ENCODE measurements around the genes STK10 and SH3PXD2B.

- PRO-cap: bidirectional peak, plus-strand start at chr5:172187652, minus-strand start at chr5:172187620; bidirectional peak, plus-strand start at chr5:172187937, minus-strand start at chr5:172187946; bidirectional peak, plus-strand start at chr5:172188499, minus-strand start at chr5:172188196
These were observed at the start of gene STK10 for GRCh38 chr5:172187550-172188442. TSS of gene STK10 (minus strand) at chr5:172188224.

GRCh38 chr5:172380724-172381484, 73.4 kb downstream of the SH3PXD2B start:
- PRO-cap: no peak

- PRO-cap: no peak
These were observed 70.1 kb downstream of the SH3PXD2B start for GRCh38 chr5:172384339-172384552.

GRCh38 chr5:172453712-172455078, at the start of gene SH3PXD2B:
TSS of gene SH3PXD2B (minus strand) at chr5:172454525.
- PRO-cap: bidirectional peak, plus-strand start at chr5:172454652, minus-strand start at chr5:172454523

DNA sequence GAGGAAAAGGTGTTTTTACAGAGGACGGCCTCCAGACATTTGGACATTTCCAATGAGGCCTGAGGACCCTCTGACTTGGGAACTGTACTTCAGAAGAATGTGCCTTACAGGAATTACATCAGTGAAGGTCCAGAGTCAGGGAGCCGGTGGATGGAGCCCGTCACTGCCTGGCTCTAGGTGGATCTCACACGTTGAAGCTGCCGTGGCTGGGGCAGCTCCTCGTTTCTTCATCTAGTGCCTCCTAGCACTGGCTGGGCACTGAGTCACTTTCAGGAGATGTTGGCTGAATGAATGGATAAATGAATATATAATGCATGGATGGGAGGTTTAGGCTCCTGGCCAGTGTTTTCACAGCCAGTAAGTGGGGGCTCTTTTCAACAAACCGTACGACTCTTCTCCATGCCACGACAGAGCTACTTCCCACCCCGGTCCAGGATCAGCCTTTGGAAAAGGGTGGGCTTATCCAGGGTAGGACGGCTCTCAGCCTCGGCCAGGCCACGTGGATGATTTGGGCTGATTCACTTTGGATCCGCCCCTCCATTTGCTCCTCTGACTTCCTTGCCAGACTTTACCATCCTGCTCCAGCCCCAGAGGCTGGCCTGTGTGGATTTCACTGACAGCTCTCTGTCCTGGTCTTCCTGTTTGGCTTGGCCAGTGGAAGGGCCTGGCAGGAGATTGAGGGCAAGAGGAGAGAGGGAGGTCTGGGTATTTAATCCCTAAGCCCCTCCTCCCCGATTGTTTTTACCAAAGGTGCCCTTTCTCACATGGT, 1.3 kb upstream of the SH3PXD2B start:
- PRO-cap: no peak

DNA sequence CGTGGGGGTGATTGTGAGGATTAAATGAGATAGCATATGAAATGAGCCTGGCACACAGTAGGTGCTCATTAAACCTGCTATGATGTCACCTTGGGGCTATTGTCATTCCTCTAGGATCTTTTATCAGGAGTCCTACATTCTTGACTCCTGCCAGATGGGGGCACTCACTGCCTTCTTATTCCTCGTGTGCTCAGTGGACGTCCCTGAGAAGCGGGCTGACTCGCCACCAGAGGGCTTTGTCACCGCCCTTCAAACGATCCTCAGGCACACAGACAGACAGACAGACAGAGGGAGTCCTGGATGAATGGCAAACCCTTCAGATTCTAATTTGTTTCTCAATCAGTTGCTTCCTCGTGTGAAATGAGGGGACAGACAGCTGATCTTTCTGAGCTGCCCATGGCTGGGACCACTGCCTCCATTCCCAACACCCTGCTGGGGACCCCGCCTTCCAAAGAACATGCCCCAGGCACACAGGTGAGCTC, 24.7 kb upstream of the SH3PXD2B start:
- PRO-cap: no peak

DNA sequence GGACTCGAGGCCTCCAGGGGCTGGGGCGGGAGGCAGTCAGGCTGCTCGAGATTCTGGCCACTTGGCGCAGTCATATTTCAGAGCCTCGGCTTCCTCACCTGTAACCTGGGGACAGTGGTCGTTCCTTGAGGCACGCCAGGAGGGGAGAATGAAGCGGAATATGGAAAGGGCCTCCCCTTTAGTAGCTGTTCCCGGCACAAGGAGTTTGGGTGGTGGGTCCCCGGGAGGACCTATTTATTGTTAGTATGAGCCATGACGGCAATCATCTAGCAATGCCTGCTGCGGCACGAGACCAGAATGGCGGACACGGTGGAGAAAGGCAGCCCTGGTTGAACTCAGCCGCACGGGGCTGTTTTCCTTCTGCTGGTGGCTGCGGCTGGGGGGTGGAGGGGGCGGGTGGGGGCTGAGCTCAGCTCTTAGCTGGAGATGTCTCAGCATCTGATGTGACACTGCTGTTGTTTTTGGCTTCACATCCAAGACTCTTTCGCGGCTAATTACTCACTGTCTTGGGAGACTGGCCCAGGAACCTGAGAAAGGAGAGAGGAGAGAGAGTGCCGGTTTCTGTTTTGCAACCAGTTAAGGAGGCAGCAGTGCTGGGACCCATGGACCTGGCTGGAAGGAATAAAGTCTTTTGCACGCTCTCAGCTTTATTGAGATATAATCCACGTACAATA, 82.1 kb upstream of the NEURL1B start:
- PRO-cap: no peak

- PRO-cap: no peak
These were observed 56.4 kb upstream of the NEURL1B start for GRCh38 chr5:172584728-172585074.

DNA sequence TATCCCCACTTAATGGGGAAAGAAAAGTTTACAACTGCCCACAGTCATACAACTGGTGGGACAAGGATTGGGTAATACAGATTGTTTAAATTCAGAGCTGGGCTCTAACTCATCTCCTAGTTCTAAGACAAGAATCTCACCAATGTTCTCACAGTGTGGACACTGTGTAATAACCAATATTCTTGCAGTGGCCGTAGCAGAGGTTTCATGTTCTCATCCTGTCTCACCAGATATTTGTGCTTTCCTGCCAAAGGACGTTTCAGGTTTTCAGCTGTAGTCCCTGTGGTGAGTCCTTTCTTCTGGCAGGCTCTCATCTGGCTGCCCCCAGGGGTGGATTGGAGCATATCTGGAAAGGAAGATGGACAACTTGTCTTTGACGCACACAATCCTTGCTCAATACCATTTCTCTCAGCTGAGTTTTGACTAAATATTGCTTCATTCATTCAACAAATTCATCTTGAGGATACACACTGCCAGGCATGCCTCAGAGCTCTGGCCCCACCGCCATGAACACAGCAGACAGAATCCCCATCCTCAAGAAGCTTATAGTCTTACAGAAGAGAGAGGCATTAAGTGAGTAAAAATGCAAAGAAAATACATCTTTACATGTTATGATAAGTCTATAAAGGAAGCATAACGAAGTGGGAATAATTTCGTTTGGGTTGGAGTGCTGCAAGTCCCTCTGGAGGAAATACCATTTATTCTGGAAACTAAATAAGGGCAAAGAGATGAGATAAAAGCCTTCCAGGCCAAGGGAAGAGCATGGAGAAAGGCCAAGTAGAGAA, 33.8 kb upstream of the NEURL1B start:
- PRO-cap: no peak

GRCh38 chr5:172696415-172696885, 55.4 kb downstream of the NEURL1B start:
- PRO-cap: no peak

GRCh38 chr5:172746538-172747270, 24.3 kb downstream of the DUSP1 start:
- PRO-cap: no peak

GRCh38 chr5:172748207-172749072, 22.6 kb downstream of the DUSP1 start:
- PRO-cap: no peak

DNA sequence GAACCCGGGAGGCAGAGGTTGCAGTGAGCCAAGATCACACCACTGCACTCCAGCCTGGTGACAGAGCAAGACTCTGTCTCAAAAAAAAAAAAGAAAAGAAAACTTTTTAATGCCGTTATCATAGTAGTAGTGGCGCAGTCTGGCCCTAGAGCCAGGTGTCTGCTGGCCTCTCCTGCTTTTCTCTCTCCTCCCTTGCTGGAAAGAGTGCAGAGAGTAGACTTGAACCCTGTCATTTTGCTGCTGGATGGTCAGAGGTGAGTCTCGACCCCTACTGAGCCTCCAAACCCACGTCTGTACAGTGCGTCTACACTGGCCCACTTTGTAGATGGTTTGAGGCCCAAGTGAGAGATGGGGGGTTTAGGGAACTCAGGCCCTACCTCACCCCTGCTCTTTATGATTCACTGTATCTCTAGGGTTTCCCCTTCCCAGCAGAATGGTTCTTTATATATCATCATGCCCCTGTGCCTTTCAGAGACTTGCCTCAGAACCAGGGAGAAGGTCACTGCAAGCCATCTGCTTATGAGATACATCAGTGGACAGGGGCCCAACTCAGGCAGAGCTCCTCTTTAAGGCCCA, 2.3 kb upstream of the DUSP1 start:
- PRO-cap: no peak

DNA sequence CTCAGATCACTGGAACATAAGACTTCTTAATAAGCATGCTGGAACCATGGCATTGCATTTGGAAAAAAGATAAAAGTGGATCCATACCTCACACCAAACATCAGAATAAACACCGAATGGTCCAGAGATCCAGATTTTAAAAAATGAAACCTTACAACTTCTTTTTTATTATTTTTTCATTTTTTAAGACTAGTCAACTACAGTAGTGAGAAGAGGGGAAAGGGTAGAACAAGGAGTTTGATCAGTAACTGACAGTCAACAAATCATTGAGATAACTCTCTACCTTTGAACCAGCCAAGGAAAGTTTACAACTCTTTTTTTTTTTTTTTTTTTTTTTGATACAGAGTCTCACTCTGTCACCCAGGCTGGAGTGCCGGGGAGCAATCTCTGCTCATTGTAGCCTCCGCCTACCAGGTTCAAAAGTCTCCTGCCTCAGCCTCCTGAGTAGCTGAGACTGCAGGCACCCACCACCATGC, 8.8 kb upstream of the DUSP1 start:
- PRO-cap: no peak

DNA sequence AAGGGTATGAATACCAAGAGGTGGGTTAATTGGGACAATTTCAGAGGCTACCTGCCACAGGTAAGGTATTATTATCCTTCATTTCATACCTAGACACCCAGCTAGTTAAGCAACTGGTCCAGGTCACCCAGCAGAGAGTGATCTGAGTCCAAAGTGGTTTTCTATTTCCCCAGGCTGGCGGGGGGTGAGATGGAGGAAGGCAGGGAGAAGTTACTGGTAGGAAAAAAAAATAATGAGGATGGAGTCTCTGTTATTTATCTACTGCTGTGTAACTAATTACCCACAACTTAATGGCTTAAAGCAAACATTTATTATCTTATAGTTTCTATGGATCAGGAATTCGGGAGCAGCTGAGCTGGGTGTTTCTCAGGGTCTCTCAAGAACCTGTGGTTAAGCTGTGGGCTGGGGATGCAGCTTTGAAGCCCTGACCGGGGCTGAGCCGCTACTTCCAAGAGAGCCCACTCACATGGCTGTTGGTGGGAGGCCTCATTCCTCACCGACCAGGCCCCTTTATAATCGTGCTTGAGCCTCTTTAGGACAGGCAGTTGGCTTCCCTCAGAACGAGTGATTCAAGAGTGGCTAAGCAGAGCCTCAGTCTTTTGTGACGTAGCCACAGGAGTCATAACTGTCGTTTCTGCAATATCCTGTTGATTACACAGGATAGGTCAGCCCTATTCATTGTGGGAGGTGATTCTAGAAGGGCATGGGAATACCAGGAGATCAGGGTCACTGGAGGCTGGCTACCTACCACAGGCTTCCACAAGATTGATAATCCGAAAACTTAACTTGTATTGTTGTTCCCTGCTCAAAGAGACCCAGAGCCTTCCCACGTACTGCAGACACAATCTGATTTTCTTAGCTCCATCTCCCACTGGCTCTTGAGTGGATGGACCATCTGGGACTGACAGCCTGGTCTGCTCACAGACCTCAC, 3.2 kb upstream of the ERGIC1 start:
- PRO-cap: no peak

DNA sequence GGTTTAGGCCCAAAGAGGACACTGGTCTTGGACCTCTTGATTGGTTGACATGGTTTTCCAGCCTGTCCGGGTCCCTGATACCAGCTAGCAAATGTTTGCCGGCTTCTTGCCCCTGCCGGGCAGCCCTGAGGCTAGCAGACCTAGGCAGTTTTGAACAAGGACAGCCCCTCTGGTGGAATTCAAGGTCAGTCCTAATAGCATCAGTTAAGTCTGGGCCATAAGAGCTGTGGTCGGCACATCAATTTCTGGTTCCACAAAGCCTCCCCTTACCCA, 1.6 kb downstream of the ERGIC1 start:
- PRO-cap: no peak

DNA sequence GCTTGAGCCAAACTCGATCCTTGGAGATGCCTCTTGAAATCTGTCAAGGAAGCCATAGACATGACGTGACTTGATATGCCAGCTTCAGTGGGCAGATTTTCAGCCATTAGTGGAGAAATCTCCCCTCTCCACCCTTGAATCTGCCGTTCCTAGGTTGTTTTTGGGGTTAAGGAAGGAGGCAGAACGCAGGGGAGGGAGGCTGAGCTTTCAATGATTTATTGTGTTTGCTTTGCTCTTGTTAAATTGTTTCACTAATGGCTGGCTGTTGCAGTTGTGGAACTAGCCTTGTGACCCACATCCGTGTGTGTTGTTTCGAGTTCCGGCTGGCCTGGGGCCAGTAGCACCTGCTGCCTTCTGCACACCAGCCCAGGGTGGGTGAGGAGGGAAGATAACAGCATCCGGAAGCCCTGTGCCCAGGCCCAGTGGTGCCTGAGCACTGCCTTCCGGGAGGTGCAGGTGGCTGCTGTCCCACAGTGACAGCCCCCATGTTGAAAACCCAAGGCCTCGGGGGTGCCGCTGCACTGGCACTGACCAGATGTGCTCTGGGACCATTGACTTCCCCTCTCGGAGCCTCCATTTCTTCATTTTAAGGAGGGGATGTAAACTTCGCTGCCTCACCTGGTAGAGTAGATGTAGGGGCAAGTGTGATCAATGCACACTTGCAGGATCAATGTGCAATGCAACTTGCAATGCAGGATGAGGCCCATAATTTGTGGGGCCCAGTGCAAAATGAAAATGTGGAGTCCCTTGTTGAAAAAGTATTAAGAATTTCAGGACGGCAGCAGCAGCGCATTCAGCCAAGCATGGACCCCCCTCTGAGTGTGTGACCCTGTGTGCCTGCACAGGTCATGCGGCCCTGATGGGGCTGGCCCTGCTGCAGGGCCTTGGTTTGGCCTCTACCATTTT, 3.7 kb downstream of the ERGIC1 start:
- PRO-cap: bidirectional peak, plus-strand start at position 364 of the sequence, minus-strand start at position 212 of the sequence

GRCh38 chr5:172896310-172896809, 62.3 kb downstream of the ERGIC1 start:
- PRO-cap: no peak

- PRO-cap: no peak
These were observed 34.8 kb downstream of the ATP6V0E1 start for GRCh38 chr5:173018414-173018779.

DNA sequence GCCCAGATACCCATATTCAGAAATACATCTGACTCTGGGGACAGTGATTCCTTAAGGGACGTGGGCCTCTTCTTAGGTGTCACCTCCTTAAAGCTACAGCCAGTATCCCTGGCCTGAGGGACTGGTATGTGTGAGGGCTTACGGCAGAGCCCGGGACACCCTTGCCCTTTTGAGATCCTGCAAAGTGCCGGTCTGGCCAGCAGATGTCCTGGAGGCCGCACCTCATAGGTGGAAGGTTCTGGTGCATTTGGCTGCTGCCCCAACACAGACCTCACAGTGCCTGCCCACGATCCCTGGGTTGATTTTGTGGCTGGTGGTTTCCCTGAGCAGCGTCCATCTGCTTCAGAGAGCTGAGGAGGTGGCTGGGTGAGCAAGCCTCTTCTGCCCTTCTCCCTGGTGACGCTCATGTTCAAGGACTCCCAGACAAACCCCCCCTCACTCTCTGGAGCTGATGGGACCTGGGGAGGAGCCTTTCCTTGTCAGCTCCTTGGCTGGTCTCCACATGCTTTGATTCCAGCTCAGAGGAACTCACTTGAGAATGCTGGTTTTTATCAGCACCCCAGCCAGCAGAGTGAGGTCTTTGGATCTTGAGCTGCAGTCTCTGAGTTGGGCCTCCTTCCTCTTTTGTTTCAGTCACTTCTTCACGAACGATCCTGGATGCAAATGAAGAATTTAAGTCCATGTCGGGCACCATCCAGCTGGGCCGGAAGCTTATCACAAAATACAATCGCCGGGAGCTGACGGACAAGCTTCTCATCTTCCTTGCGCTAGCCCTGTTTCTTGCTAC, 19.0 kb downstream of the BNIP1 start:
- PRO-cap: no peak